Camera-type eye (tissue), 1 donor: ENCODE measurements around a stretch of chr18.

GRCh38 chr18:74251204-74251836 lies 40.4 kb downstream of the CYB5A start:
- RAMPAGE, long total RNA: no peak

- RAMPAGE, long total RNA: no peak
Measured at GRCh38 chr18:74612442-74612936, 14.8 kb downstream of the ZNF407 start.

GRCh38 chr18:74635039-74635414 lies 37.4 kb downstream of the ZNF407 start:
- RAMPAGE, long total RNA: no peak

DNA sequence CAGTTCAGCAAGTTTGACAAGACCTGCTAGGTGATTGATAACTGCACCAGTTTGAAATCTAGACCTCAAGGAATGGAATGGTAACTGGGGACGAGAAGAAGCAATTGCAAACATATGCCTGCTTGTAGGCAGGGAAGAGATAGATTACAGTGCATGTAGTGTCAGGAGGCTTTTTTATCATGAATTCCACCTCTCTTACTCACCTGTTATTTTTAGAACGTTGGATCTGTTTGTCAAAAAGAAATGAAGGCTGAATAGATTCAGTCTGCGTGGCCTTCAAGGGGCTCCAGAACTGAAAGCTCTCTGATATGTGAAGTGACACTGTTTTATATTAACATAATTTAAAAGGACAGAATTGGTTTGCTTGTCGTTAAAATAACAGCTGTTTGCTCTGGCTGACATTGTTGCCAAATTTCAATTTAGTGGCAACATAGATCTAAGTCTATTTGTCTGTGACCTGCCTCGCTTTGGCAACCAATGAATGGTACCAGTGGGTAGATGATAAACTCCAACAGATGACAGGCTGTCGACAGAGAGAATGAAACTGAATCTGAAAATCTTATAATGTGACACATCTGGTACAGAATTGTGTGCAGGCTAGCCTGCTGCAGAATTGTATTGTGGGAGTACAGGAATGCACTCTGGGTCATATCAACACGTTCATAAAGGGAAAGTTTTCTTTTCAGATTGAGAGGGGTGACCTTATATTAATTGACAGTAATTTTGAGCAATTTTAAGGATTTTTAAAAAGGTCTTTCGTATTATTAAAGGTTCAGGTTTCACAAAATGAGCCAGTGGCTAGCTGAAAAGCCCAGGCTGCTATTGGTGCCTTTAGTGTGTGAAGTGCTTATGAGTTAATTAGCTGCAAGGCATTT lies 199.5 kb downstream of the ZNF407 start:
- RAMPAGE, long total RNA: no peak

DNA sequence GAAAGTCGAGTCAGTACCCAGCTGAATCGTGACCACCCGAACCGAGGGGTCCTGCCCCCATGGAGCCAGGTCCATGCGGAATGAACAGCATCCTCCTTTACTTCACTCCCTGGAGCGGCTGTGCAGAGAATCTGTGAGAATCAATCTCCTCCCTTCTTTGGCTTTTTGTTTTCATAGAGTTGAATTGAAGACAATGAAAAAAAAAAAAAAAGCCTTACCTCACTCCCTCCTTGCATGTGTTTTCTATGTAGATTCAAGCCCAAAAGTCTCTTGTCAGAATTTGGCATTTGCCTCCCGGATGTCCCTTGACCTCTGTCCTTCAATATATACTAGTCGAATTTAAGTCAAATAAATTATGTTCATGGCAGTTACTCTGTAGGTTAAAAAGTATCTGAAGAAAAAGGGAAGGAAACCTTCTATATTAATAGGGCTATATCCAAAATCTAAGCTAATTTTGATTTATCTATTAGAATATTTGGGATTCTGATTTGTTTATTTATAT lies 162.3 kb downstream of the PTGR3 start:
- RAMPAGE, long total RNA: no peak

DNA sequence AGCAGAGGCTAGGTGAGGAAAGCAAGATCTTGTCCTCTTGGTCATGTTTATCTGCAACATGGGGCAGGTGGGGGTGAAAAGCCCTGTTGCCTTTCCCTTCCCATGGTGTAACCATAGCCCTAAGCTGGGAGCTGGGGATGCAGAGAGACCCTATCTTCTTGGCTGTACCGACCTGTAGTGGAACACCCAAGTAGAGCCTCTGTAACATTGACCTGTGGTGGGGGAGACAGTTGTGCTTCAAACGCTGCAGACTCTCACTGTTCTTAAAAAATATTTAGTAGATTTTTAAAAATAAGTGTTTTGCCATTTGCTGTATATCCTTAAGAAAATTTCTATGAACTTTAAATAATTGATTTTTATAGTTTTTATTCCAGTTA lies 247.3 kb upstream of the SMIM21 start:
- RAMPAGE, long total RNA: no peak

DNA sequence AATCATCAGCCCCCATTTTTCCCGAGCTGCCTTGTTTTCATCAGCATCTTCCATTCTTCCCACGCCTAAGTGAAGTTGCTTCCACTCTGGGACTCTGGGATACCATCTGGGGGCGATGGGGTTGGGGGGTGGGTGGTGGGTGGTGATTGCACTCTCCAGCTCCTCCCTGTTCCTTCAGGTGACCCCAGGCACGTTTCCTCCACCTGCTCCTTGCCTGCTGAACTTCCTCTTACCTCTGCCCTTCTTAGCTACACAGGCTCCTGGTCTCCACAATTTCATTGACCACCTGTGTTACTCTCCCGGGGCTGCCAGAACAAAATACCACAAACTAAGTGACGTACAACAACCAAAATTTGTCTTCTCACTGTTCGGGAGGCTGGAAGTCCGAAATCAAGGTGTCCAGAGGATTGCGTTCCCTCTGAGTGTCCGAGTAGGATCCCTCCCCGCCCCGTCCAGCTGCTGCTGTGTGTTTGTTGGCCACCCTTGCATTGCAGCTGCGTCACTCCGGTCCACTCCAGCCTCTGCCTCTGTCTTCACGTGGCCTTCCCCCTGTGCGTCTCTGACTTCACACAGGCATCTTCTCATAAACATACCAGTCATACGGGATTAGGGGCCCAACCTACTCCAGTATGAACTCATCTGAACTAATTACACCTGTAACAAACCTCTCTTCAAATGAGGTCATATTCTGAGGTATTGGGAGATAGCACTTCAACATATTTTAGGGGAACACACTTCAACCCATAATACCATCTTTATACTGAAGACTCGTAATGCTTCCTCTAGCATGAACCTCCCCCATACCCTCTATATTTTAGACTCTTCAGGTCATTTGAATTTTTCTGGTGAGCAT lies 251.8 kb upstream of the SMIM21 start:
- RAMPAGE, long total RNA: no peak

GRCh38 chr18:76353852-76354236 lies 141.2 kb downstream of the ZNF516 start:
- RAMPAGE, long total RNA: no peak

GRCh38 chr18:76396535-76397203 lies 98.4 kb downstream of the ZNF516 start:
- RAMPAGE, long total RNA: no peak

DNA sequence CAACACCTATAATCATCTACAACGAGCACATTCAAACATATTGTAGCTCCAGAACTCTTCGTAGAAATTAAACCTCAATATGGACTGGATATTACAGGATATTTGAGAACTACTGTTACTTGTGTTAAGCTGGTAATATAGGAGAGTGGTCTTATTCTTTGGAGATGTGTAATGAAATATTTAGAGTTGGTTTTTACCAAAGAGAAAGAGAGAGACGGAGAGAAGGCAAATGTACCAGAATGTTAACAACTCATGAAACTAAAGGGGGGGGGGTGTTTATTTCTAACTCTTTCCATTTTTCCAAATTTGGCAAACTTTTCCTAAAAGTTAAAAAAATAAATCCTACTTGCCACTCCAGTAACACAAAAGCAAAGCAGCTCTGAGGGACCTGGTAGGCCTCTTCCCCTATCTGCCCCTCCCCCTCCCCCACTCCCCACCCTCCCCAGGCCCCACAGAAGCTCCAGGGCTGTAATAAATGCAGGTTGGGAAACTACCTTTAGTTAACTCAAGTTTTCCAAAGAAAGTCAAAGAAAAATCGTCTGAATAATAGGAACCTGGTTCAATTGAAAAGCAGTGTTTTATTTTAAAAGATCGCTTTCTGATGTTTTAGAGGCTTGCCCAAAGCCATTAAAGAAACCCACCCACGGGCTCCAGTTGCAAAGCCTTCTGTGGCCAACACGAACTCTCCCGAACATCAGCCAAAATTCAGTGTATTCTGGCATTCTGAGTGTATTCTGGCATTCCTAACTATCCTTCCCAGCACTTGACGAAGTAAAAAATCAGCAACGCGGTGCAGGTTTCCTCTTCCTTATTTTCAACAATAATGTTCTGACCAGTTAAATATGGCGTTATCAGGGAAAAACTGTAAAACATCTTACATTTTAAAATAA lies 44.9 kb downstream of the ZNF516 start:
- RAMPAGE, long total RNA: no peak

DNA sequence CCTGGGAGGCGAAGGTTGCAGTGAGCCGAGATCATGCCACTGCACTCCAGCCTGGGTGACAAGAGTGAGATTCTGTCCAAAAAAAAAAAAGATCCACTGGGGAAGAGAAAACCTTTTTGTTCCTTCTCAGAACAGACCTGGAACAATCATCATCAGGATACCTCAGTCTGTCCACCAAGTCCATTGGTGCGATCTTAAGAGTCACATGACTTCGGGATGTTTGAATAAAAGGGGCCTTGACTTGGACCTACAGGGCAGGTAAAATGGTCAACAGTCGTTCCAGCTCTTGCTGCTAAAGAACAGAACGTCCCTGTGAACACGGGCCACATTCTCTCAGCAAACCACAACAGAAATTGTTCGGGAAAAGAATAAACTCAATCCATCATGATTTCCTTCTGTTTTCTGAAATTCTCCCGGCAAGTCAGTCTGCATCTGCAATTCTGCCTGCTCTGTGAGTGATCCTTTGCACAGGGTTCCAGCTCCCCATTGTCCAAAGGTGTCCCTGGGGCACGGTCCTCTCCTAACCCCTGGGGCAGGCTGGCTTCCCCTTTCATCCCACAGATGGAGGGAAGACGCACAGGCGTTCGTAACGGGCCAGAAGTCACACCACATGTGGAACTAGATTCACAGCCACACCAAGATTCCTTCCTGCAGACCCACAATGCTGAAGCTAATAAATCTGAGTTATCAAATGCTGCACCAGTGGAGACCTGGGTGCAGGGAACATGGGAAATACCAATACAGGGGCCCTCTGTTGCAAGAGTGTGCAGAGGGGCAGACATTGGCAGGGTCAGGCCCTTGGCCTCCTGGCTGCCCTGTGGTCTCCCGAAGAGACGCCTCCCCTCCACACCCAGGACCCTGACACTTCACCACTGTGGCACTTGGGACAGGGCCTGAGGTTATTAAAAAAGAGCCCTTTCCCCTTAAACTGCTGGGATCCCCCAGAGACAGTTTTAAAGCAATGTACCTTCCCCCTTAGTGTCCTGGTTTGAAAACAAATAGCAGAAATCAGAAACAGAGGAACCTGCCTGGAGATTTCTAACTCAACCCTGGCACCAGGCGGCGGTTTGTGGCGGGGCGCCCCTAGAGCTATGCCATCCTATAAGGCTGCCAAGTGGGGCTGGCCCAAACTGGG lies 15.7 kb downstream of the ZNF516 start:
- RAMPAGE, long total RNA: no peak

GRCh38 chr18:76486159-76486902 lies 8.7 kb downstream of the ZNF516 start:
- RAMPAGE, long total RNA: no peak

DNA sequence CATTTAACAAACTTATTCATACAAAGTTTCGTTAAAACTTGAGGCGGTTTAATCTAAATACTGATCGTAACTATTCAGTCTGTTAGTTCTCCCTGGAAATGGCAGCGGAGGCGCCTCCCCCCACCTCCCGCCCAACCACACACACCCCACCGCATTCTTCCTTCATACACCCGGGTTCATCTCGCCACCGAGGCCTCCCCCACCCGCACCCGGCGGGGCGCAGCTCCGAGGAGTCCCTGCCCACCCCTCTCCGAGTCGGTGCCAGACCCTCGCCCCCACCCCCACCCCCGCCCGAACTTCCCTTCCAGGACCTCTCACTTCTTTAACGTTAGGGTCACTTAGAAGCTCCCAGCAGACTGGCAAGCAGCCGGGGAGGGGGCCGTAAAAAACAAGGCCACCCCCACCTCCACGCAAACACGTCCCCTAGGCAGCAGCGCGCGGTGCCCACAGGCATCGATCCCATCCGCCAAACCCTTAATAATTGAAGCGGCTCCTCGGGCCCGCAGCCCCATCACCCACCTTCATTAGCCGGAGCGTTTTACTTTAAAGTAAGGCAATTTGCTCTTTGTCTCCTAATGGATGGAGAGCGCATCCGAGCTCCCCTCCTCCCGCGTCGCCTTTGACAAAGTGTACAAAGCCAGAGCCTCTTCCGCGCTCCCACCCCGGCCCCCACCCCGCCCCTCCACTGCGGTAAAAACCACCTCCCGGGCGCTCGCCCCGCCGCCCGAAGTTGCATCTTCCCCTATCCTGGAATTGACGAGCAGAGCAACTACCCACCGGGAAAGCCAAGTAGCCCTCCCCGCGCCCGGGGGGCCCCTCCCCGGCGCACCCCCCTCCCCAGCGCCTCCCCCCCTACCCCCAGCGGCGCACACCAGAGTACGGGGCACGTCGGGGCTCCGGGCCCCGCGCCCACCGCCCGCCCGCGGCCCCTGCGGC lies 595 bp downstream of the ZNF516 start:
- RAMPAGE, long total RNA: no peak

- RAMPAGE, long total RNA: no peak
Measured at GRCh38 chr18:76528285-76529391, 33.6 kb upstream of the ZNF516 start.

GRCh38 chr18:76771414-76772047 lies 50.8 kb upstream of the ZNF236 start:
- RAMPAGE, long total RNA: no peak

DNA sequence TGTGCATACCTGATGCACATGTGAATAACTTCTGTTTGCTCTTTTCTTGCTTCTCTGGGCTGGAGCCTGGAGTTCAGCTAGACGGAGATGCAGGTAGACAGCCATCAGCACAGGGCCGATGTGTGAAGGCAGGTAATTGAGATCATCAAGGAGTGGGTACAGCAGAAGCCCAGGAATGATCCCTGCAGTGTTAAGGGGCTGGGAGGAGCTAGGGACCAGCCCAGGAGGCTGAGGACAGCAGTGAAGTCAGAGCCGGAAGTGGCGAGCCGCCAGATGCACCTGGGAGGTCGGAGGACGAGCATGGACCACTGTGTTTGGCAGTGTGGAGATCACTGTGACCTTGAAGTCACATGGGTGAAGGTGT lies 6.3 kb upstream of the ZNF236 start:
- RAMPAGE, long total RNA: no peak

DNA sequence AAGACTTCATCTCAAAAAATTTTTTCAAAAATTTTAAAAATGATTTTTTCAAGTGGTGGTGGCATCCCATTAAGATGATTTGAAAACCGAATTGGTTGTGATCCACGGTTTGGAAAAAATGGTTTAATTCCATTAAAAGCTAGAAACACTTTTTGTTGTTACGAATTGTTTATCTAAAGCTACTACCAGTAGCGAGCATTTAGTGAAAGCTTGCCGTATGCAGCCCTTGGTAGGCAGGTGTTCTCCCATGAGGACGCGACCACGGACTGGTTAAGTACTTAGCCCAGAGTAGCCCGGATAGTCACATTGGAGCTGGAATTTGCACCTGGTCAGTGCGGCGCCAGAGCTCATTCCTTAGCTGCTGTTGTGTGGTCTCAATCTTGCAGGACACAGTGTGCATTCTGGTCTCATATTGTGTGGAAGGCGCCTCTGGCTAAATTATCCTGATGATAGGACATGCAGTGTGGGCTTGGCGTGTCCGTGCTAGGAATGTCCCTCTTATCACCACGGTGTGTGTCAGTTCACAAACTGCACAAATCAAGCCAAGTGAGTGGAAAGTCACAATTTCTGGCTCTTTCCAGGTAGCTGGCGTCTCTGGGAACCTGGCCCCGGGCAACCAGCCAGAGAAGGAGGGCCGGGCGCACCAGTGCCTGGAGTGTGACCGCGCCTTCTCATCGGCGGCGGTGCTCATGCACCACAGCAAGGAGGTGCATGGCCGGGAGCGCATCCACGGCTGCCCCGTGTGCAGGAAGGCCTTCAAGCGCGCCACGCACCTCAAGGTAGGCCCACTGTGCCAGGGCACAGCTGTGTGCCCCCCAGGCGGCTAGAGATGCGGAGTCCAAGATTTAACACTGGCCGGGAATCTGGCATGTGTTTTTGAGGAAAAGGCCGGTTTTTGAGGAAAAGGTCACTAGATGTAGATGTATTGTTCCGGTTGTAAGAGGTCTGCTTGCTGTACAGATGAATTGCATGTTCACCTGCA lies 133.3 kb downstream of the ZNF236 start:
- RAMPAGE, long total RNA: no peak

DNA sequence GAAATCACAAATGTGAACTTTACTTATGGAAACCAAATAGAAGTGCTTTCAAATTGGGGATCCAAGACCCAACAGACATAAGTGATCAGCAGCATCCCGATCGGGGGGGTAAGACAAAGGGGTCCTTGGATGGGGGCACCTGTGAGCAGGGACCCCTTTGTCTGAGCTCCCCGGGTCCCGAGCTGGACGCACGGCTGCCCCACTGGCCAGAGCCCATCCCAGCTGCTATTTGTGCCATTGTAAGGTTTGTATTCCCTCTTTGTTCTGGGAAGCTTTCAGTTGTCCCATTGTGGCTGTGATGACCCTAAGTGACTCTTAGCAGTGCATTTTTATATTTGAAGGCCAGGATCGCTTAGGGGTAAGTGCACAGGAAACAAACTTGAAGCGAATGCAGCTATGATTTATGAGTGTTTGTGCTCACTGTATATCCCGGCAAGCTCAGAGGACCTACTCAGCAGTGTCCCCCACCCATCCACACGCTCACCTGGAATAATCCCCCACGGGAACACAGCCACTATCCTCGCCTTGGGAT lies 80.3 kb downstream of the MBP start:
- RAMPAGE, long total RNA: no peak

DNA sequence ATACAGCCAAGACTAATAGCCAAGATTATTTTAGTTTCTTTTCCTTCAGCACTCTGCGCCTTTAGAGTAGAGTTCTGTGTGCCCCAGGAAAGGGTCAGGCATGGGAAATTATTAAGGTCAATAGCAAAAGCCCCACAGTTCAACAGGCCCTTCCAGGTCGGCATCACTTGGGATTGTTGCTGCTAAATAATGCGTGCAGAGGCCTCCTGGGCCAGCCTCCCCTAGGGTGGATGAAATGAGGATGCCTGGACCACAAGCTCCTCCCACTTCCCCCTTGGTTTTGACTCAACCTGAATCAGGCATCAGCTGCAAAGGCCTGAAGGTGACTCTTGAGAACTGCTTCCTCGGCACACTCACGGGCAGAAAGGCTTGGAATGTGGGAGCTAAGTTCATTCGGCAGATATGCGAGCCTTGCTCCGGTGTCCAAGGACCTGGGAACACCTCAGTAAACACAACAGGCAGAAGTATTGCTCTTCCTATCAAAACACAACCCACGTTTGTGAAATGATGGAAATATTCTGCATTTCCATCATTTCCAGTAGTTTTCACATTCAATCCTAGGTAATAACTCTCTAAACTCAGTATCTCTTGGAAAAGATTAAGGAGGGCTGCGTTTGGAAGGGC lies 69.3 kb downstream of the MBP start:
- RAMPAGE, long total RNA: no peak

DNA sequence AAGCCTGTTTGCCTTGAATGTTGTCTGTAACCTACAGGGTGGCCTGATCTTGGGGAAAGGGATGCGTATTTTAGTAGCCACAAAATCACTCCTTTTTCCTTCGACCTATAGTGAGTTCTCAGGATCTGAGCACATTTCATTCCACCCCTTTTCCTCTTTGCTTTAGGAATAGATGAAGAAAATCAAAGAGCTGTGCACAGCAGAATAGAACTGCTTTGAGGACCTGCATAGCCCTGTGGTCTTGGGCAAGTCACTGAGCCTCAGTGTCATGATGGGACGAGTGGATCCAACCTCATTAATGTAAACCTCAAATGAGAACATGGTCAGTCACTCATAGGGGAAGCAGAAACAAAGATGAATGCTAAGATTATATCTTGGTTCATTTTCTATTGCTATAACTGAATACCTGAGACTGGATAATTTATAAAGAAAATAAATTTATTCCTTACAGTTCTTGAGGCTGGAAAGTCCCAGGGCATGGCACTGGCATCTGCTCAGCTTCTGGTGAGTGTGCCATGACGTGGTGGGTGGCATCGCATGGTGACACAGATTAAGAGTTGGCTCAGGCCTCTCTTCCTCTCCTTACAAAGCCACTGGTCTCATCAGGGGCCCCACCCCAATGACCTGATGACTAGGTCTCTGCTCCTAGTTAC lies 67.7 kb downstream of the MBP start:
- RAMPAGE, long total RNA: no peak